Occipital lobe (tissue), 2 donors: ENCODE data around the gene C1orf21.

DNA sequence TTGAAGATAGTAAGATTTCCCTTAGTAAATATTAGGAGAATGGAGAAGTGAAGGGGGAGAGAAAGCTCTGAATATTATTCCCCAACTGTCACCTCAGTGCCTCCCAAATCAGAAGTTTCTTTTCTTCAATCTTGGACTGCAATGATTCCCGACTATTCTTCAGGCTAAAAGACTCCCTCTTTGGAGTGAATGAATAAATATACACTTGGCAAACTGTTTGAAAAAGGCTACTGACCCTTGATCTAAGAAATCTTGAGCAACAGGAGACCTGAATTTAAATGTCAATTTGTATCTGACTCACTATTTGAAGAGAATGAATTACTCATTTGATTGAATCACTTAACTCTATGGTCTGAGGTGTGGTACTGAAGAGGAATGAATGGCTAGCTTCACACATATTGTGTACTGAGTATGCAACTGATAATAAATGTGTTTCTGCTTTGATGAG lies 4.7 kb upstream of the SMG7 start:
- RAMPAGE, long total RNA: no peak

- RAMPAGE, long total RNA: no peak
These were observed 22.0 kb downstream of the NCF2 start for GRCh38 chr1:183568197-183568805.

GRCh38 chr1:183604902-183605357 lies 14.7 kb upstream of the NCF2 start:
- RAMPAGE, long total RNA: no peak

- RAMPAGE, long total RNA: no peak
These were observed 18.6 kb downstream of the ARPC5 start for GRCh38 chr1:183616928-183617423.

DNA sequence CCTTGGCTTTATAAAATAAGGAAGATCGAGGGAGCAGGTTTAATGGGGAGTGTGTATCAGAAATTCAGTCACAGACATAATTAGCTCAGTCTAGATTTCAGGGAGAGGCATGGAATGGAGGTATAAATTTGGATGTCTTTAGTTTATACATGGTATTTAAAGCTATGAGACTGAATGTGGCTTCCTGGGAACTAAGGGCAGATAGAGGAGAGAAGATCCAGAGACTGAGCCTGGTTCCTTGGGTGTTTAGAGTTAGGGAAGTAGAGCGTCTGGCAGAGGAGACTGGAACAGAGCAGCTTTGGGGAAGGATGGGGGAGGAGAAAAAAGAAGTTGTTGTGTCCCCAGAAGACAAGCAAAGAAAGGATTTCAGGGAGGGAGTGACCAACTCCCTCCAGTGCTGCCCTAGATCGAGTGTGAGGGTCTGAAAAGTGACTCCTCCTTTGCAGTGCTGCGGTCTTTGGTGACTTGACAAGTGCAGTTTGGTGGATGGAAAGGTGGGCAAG lies 62.2 kb downstream of the RGL1 start:
- RAMPAGE, long total RNA: no peak

- RAMPAGE, long total RNA: no peak
These were observed 91.5 kb downstream of the RGL1 start for GRCh38 chr1:183896476-183896825.

DNA sequence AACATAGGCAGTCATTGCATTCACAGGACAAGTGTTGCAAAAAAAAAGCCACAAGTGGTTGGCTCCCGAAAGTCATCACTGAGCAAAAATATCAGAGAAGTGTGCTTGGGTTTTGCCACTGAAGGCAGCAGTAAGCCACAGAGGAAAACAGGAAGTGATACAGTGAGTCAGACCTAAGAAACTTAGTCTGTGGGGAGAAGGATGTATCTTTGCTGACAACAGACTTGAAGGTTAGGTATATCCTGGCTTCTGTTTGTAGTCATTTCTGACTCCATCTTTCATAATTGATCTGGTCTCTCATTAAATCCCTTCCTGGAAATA lies 80.9 kb downstream of the COLGALT2 start:
- RAMPAGE, long total RNA: no peak

DNA sequence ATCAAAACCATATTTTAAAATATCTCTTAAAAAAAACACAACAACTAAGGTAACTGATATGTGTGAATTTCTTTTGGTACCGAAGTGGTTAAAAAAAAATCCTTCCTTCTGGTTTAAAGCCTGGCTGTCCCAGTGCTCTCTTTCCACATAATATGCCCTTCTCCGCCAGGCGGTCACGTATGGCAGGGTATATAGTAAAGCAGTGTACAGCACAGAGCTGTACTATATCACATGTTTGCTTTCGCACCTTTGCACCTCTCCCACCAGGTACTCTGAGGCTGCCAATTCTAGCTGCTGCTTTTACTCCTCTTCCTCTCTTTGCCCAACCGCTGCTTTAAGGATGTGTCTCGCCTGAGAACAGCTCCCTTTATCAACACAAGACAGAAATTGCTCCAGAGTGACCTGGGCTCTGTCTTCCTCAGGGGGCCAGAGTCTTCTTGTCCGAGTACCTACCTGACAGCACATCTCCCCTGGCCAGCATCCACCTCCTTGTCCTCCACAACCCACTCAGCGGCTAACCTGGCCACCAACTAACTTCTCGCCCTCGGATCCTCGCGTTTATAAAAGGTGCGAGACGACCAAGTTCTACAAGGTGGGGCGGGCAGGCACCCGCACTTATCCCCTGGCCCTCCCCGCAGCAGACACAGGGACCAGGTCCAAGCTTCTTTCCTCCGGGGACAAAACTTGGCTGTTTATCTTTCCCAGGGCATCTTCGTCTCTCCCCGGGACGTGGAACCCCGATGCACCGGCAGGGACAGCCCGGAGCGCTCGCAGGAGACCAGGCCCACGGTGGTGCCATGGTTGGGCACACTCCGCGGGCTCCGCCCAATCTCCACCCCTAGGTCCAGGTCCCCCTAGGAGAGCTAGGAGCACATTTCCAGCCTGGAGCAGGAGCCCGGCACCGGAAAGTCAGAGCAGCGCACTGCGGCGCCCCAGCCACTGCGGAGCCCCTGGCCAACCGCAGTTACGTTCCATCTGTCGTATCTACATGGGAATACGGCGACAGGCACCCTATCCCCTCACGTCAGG lies 1.5 kb downstream of the COLGALT2 start:
- RAMPAGE, long total RNA: no peak

GRCh38 chr1:184143606-184144005 lies 92.1 kb downstream of the TSEN15 start:
- RAMPAGE, long total RNA: no peak

DNA sequence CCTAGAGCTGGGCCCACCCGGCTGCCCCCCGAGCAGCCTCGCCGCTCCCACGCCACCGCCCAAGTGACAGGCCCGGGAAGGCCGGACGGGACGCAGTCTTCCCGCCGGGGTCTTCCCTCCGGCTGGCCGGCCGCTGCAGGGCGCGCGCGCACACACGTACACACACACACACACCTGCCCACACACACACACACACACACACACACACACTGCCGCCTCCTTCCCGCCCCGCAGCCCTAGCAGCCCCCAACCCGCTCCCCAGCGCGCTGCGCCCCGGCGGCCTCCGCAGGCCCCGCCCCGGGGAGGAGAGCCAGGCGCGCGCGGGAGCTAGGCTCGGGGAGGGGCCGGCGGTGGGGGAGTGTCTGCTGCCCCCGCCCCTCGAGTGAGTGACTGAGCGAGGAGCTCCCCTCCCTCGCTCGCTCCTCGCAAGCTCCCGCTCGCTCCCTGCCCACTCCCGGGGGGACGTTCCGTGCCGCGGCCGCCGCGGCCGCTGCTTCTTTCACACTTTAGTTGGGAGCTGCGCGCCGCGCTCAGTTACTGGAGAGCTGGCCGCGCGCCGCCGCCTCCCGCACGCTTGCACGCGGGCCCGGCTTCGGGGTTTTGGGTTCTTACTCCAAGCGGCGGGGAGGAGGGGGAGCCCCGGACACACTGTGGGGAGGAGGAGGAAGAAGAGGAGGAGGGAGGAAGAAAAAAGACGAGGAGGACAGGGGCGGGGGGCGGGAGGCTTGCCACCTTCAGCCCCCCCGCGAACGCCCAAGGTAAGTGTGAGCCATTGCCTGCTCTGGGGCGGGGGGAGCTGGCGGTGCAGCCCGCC lies at the start of gene C1orf21:
C1orf21 (plus strand) TSS at position 419 of the 814 bp plus-strand sequence.
- RAMPAGE, long total RNA: start-site peak on the plus strand centred at position 561 of the sequence, 318 bp wide, 1,306 and 890 reads in 2 replicates

- RAMPAGE, long total RNA: no peak
These were observed 29.9 kb downstream of the C1orf21 start for GRCh38 chr1:184416314-184417450.

DNA sequence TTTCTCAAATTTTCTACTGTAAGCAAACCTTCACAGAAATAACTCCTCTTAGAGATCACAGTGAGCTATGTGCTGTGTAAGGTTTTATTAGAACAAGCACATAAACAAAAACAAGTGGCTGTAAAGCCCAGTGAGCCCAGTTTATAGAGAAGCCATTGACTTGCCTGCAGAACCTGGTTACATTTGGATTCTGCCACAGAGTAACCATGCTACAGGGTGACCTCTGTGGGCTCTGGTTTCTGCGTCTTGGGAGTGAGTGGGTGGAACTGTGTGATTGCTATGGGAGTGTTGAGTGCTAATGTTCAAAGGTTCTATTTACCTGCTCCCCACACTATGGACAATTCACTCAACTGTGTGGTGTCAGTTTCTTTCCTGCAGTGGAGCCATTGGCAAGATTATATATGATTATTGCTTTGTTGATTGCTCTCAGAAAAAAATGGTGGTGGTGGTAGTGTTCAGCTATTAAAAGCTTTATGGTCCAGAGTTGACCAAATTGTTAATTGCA lies 105.3 kb downstream of the C1orf21 start:
- RAMPAGE, long total RNA: no peak

DNA sequence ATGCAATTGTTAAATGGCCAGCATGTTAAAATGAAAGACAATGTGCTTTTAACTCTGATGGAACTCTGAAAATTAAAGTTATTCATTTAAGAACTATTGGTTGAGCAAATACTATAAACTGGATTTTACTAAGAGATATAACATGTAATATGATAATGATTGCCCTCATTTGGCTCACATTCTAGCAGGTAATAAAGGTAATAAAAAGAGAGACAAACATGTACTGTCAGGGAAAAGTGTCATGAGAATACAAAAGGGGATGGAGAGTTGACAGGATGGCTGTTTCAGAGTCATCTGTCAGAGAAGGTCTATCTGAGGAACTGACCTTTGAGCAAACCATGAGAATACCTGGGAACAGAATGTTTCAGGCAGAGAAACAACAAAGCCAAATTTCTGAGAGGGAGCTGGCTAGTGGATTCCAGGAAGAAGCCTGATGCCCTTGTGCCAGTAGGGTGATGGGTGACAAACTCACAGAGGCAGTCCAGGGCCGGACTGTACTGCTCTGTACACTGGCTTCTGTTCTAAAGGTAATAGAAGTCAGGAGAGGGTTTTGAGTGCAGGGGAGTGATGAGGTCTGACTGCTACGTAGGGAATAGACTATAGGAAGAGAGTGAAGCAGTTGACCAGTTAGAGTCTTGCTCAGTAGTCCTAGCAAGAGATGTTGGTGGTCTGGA lies 107.1 kb downstream of the C1orf21 start:
- RAMPAGE, long total RNA: no peak

DNA sequence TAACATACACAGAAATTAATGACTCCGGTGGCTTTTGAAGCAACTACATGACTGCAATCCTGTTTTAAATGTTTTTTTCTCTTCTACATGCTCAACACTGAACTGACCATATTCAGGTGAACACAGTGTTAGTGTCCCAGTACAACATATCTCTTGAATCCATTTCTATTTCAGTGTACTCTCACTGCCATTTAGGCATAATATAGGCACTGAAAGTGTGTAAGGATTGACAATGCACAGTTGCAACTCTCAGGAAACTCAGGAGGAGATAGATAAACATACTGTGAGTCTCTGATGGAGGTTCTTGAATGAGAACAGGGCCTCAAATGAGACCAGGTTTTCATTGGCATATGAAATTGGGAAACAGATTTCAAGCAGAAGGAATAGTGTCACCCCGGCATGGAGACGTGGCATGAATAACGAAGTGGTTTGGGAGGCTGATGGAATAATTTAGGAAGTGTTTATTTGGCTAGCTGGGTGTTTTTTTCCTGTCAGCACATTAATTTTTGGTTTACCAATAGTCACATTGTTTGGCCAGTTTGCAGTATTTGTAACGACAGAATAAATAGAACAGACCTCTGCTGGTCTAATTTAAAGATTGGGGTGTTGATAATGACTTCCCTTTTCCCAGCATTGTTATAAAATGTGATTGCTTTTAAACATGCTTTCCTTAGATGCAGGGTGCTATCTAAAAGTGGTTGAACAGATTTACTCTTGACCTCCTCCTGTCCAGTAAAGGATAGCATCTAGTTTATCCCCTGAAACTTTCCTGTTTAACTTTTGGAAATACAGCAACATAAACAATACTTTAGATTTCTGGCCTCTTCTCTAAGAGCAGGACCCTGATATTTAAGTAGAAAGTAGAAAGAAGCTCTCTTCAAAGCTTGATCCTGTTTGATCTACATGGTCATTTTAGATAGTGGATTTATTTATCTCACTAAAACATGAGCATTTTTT lies 132.0 kb downstream of the C1orf21 start:
- RAMPAGE, long total RNA: no peak

DNA sequence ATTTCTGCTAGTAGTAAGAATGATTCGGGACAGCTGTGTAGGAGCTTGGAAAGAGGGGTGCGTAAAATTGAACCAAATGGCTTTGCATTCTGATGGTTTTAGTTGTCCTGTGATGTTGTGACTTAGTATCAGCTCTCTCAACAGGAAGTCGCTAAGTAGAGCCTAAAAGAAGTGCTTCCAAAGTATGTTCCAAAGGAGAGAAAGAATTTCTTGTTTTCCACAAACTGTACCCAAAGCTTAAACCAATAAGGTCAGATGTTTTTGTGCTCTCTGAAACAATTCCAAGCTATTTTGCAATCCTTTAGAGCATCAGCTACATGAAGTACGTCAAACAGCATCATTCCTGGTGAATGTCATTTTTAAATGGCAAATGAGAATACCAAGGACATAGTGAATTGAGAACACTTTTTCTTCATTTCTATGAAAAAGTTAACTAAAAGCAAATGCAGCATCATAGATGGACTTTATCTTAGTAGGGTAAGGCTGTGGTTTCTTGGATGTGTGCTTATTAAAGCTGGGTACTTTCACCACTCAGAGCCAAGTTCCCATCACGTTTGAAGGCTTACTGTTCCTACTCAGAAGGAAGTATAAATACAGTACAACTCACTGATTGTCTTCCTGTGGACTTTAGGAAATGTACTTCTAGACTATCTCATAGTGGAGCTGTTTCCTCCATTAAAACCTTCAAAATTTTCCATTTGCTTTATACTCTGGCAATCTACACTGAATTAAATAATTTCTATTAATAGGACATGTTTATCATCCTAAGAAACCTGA lies 148.6 kb downstream of the C1orf21 start:
- RAMPAGE, long total RNA: no peak

GRCh38 chr1:184545629-184546239 lies 158.9 kb downstream of the C1orf21 start:
- RAMPAGE, long total RNA: no peak

DNA sequence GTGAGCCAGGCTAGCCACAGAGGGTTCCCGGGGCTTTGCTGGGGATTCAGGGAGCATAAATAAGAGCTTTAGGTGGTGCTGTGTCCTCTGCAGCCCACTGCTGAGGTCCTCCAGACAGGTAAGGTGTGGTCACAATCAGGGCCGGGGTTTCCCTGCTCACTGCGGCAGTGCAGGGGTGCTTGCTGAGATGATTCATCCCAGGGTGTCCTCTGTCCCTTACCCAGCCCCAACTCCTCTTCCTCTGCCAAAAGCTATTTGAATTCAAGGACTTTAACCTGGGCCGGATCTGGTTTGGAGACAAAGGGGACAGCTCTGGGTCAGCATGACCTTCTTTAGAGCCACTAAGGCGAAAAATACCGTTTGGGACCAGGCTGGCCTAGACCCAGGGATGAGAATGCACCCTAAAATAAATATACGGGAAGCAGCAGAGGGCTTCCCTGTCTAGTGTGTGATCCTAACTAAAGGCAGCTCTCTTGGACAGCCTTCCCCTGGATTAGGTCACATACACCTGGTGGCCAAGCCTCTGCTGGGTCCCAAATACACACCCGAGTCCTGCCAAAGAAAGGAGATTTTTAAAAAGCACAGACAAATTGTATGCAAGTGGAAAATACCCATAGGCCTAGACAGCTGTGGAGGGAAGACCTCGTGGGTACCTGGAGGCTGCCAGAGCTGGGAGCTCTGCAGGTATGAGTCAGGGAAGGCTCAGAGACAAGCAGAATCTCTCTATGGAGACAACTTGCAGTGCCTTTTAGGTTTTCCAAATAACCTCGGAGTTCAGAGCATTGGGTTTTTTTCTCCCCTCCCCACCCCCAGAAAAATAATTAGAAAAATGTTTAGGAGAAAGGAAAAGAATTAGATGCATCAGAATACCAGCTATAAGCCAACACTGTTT lies 127.9 kb downstream of the EDEM3 start:
- RAMPAGE, long total RNA: no peak

DNA sequence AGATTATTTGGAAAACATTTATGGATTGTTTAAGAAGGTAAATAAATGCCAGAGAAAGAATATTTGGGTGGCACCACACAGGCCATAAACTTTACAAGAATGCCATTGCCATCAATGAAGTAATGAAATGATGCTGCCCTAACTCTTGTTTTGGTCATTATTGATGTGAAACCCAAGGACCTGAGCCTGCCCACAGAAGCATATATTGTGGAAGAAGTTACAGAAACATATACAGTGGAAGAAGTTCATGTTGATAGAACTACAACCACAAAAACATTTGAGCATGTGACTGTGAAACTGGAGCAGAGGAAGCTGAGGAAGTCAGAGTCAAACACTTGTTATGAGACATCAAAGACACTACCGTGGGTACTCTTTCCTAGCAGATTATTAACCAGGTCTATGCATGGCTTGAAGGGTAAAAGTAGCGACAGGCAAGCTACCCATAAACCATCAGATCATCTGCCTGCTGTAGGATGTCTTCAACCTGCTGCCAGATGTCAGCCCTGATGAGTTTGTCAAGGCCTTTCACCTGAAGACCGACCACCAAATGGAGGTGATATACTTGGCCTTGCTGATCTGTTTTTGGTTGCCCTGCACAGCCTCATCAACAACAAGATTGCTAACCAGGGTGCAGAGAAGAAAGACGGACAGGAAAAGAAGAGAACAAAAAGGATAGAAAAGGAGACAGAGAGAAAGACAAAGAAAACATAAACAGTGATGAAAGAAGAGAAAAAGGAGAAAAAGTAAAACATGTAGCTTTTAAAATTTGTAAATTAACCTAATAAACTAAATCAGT lies 35.8 kb downstream of the IVNS1ABP start:
- RAMPAGE, long total RNA: no peak

- RAMPAGE, long total RNA: no peak
These were observed 13.0 kb downstream of the IVNS1ABP start for GRCh38 chr1:185303773-185304770.

GRCh38 chr1:185316140-185316478 lies 934 bp downstream of the IVNS1ABP start:
- RAMPAGE, long total RNA: start-site peak on the plus strand at chr1:185316326-185316354, 36 and 39 reads in 2 replicates